Zone of skin (tissue), 1 donor: Measurements from ENCODE around the gene CNTNAP4.

- RRBS = no CpG with 5 or more reads among the region's 11 CpGs
Measured at GRCh38 chr16:75247079-75247608, 4.3 kb downstream of the BCAR1 start.

GRCh38 chr16:75256933-75257427 is 5.6 kb upstream of the BCAR1 start:
- RRBS = 0% methylated on average over 1 of the region's 9 CpGs

DNA sequence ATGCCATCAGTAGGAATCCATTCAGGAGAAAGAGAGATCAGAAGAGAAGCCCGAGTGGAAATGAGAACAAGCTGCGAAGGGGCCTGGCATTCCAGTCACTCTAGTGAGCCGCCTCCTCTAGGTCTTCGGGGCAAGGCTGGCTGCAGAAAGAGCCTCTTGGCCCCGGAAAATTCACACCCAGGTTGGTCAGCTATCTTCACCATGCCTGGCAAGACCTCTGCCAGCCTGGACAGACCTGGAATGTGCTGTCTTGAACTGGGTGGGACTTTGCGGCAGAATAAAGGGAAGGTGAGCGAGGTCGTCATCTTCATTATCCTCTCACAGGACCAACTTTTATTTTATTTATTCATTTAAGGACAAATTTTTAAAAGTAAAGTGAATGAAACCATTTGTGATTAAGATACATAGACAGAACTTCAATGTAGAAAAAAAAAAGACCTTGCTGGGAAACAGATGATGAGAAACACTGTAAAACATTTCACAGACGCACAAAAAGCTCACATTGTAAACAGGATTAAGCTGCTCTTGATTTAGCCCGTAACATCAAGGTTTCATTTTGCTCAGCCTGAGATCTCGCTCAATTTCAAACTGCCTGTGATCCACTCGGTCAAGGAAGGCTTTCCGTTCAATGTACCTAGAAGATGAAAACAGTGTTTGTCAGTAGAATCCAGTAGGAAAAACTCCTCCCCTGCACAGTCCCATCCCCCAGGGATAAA is 42.1 kb upstream of the BCAR1 start:
- RRBS = no CpG with 5 or more reads among the region's 13 CpGs

GRCh38 chr16:75401940-75402813 is 31.1 kb downstream of the CFDP1 start:
- RRBS = no CpG with 5 or more reads among the region's 2 CpGs

- RRBS = no CpG with 5 or more reads among the region's 5 CpGs
Measured at GRCh38 chr16:75445274-75445607, 11.9 kb upstream of the CFDP1 start.

DNA sequence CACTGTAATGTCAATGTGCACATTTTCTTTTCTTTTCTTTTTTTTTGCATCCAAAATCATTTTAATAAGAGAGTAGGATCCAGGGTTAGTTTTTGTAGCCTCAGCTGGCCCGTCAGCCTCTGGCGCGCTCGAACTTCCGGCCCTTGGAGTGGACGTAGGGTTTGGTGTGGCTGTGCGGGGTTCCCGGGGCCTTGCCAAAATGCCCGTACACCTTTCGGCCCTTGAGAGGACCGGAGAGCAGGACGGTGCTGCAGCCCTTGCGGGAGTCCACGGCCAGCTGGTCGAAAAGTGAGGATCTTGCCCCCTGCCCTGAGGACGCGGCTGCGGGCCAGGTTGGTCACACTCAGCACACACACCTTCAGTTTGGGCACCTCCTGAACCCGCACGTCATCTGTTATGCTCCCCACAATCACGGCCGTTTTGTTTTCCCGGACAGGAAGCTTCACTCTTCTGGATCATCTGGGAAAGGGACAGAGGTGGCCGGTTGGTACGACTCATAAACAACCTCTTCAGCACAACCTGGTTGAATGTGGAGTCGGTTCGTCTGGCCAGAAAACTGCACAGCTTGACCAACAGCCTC is 42.1 kb upstream of the CNTNAP4 start:
- RRBS = 100% methylated on average over 4 of the region's 27 CpGs

GRCh38 chr16:76277190-76277686 is at the start of gene CNTNAP4:
Gene CNTNAP4, plus strand, starts transcription at chr16:76277401.
- RRBS = no CpG with 5 or more reads among the region's 16 CpGs

GRCh38 chr16:76532027-76532571 is 254.9 kb downstream of the CNTNAP4 start:
- RRBS = no CpG with 5 or more reads among the region's 3 CpGs

DNA sequence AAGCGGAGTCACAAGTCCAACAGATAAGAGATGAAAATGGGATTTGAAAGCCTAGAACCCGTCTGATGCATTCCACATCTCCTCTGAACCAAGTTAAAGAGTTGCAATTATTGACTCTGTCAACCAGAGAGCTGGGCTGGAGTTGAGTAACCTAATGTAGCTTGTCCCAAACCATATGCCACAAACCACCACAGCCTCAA is 81.5 kb upstream of the NUDT7 start:
- RRBS = no CpG with 5 or more reads among the region's 2 CpGs

DNA sequence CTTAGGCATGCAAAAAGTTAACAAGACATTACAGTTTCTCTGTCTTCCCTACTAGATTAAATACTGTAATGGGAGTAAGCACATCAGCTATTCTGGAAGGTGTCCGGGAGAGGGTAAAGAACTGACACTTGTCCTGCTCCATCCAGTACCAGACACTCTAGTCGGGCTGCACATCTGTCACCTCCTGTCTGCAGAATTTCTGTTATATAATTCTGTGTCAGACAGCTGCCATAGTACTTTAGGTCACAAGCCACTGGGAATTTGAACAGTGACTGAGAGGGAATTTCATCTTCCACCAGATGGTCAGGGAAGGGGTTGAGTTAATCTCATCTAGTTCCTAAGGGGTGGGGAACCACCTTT is 58.6 kb upstream of the NUDT7 start:
- RRBS = no CpG with 5 or more reads among the region's 2 CpGs

GRCh38 chr16:77870318-77870801 is 82.0 kb downstream of the VAT1L start:
- RRBS = no CpG with 5 or more reads among the region's 5 CpGs

DNA sequence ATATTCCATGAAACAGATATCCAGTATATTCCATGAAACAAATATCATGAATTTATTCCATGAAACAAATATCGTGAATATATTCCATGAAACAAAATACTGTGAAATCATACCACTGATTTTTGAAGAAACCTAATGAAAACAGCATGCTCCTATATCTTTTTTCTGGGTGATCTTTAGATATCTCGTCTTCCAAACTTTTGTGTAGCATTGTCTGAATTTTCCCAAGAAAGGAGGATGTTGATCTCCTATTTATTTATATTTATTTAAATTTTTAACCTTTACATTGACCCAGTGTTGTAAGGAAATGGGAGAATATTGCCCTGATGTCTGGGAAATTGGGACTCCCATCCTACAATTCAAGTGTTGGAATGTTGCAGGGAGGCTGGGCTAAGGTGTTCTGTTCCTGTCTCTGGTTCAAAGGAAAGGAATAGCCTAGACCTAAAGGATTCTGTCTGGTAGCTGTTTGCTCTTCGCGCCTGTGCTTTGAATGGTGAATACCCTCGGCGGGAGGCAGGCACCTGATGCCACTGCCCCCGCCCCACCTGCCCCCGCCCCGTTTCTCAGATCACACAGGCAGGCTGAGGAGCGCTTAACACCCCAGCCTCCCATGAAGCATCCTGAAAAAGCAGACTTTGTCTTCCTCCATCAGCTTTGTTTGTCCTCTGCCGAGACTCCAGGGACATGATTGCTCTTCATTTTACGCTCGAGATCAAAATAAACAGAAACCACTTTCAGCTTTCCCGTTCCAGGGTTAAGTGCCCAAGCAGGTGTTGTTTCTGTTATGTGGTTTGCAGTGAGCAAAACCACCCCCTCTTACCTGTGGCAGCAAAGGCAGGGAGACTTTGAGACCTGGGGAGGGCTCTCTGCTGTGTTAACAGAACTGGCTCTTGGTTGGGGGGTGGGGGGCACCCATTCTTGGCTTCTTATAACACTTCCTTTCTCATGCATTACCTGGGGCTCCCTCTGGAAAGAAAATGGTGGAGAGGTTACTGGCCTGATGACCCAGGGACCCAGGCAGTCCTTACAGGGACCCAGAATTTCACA is 452.0 kb downstream of the WWOX start:
- RRBS = no CpG with 5 or more reads among the region's 14 CpGs

GRCh38 chr16:79272288-79272794 is 328.2 kb downstream of the MAF start:
- RRBS = no CpG with 5 or more reads among the region's 15 CpGs

GRCh38 chr16:79469908-79470521 is 130.5 kb downstream of the MAF start:
- RRBS = no CpG with 5 or more reads among the region's 10 CpGs

GRCh38 chr16:79595194-79595633 is 5.3 kb downstream of the MAF start:
- RRBS = no CpG with 5 or more reads among the region's 5 CpGs

DNA sequence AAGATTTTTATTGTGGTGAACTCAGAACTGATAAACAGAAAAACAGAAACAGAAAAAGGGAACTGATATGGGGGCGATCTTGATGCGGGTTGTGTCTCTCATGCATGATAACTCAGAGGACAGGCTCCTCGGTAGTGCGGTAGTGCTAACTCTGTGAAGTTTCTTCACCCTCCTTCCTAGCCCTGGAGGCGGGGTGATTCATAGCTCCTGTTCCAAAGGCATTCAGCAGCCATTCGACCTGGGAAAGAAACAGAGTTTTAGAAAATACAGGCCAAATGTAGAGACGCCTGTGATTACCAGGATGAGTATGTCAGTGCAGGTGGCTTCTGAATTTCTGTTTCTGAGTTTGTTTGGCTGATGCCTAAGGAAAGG is 5.5 kb upstream of the MAF start:
- RRBS = no CpG with 5 or more reads among the region's 7 CpGs

DNA sequence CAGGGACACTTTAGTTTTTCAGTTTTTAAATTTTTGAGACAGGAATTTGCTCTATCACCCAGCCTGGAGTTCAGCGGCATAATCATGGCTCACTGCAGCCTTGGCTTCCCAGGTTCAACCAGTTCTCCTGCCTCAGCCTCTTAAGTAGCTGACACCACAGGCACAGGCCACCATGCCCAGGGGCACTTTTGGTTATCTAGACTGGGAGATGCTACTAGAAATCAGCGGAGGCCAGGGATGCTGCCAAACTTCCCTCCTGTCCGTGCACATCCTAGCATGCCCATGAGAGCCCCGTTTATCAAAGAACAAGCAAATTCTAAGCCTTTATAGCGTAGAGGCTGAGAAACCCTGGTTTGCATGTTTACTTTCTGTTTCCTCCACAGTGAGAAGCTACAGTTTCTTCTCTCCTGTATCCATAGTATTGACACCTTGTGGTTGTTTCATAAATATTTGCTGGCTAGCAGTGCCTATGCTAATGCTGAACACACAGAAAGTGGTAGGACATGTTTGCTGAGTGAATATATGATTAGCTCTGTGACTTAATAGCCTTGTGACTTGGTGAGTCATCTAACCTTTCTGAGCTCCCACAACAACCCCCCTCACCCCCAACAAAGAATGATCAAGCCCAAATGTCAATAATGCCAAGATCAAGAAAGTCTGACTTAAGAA is 39.2 kb upstream of the MAF start:
- RRBS = no CpG with 5 or more reads among the region's 5 CpGs

DNA sequence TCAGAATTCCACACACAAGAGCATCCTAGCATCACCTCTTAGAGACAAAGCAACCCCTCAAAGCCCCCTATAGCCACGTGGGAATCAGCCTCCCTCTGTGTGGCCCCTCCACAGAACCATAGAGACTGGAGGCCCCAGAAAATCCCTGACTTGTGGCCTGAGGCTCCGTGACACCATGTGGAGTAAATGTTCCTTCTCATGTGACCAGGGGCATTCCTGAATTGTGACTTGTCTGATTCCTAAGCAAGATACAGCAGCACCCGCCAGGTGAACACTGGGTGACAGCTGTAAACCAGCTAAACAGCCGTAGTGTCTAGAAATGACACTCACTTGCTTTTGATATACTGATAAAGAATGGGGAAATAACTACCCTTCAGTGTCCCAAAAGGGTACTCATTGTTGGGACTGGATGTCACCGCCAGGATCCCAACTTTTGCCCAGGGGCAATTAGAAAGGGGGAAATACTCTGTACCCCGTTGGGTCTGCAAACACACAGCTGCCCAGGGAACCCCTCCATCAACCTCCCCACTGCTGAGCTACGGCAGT is 79.1 kb downstream of the DYNLRB2 start:
- RRBS = no CpG with 5 or more reads among the region's 7 CpGs

DNA sequence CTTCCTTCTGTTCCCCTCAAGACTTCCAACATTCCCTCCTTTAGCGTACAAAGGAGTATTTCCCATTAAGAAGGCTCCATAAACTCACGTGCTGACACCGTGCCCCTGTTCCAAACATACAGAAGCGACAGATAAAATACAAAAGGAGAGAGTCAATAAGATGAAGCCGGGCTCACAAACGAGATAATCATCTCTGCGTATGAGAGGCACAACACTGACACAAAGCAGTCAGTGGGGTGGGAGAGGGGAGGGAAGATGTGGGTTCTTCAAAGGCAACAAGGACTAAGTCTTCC is 115.7 kb downstream of the DYNLRB2 start:
- RRBS = no CpG with 5 or more reads among the region's 7 CpGs

DNA sequence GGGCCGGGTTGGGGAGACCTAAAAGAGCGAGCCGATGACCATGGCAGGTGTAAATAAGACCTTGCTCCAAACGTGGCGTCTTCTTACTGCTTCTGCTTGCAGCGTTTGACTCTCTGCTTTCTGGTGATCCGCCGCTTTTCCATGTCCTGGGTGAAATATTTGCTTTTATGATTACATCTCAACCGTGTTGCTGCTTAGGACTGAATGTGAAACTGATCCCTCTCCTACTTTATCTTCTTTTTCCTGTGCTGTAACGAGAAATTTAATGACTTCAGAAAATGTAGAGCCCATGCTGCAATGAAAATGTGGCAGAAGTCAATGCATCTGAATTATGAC is 18.2 kb downstream of the ATMIN start:
- RRBS = no CpG with 5 or more reads among the region's 10 CpGs